Tibial artery (tissue), 1 donor: ENCODE measurements around the genes OTUD3, PLA2G2F, UBXN10 and FAM43B.

DNA sequence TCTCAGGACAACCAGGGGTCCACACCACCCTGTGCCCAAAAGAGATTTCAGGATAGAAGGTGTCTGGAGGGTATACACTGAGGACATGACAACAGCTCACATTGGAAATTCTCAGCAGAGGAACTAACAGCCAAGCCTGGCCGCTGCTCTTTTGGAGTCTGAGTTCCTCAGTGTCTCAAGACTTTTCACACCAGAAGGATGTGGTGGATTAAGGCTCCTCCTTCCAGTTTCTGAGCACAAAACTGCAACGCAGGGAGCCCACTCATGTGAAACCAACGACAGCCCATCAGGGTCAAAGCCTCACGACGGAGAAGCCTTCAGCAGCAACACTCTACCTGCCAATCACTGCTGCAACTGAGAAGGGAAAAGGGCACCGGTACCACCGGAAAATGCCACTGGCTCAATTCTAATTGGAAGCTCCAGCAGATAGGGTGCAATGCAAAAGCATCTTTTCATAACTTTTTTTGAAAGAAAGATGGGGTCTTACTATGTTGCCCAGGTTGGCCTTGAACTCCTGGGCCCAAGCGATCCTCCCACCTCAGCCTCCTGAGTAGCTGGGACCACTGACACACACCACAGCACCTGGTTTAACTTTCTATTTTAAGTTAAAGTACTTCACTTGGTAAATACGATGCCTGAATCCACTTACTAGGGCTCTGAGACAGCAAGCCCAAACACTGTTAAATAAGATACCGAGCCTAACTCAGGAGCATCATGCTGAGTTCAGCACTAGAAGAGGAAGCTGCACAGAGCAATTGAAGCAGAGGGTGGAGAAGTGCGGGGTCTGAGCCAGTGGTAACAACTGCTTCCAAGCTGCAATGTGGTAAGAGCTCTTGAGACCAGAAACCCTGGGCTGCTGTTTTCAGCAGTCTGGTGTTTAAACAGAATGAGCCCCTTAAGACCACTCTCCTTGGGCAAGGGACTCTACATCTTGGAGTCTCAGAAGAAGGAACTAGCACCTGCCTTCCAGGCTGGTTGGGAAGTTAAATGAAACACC lies 7.7 kb downstream of the CAPZB start:
- PRO-cap = no peak

DNA sequence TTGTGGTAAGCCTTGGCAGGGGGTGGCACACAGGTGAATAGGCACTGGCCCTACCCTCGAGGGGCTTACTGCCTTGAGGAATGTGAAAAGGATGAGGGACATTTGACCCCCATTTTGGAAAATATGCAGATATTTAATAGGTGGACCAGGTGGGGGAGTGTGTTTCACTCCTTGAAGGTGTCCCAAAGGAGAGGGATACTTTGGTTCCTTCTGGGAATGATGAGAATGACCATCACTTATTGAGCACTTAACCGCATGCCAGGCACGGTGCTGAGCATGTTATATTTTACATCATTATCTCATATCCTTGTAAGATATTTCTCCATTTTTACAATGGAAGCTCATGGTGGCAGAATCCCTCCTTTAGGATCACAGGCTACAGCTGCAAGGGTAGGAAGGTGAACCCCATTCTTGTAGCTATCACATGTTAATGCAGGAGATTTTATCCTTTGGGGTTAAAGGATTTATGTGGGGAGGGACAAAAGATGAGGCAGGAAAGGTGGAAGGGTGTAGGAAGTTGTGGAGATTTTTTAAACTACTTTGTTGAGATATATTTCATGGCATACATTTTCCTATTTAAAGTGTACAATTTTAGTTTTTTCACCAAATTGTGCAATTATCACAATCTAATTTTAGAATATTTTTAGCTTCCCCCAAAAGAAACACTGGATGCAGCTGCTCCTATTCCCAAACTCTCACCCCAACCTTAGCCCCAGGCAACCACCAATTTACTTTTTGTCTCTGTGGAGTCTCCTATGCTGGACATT lies 8.1 kb downstream of the MICOS10 start:
- PRO-cap = no peak

GRCh38 chr1:19605690-19606383 lies 9.1 kb downstream of the MICOS10 start:
- PRO-cap = no peak

- PRO-cap = no peak
Observed at GRCh38 chr1:19642969-19643452, 1.1 kb upstream of the NBL1 start.

GRCh38 chr1:19643926-19644057 lies 319 bp upstream of the NBL1 start:
- PRO-cap = no peak

DNA sequence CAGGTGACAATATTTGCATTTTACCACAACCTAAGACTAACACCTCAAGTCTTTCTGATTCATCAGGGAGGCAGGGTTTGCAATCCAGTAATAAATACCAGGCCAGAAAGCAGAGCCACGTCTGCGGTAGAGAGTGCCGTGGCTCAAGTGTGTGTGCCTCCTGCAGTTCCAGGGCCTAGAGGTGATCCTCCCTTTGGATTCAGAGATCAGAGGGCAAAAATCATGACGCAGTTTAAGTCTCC lies 34.9 kb downstream of the TMCO4 start:
- PRO-cap = no peak

GRCh38 chr1:19877887-19878647 lies 4.1 kb upstream of the OTUD3 start:
- PRO-cap = no peak

DNA sequence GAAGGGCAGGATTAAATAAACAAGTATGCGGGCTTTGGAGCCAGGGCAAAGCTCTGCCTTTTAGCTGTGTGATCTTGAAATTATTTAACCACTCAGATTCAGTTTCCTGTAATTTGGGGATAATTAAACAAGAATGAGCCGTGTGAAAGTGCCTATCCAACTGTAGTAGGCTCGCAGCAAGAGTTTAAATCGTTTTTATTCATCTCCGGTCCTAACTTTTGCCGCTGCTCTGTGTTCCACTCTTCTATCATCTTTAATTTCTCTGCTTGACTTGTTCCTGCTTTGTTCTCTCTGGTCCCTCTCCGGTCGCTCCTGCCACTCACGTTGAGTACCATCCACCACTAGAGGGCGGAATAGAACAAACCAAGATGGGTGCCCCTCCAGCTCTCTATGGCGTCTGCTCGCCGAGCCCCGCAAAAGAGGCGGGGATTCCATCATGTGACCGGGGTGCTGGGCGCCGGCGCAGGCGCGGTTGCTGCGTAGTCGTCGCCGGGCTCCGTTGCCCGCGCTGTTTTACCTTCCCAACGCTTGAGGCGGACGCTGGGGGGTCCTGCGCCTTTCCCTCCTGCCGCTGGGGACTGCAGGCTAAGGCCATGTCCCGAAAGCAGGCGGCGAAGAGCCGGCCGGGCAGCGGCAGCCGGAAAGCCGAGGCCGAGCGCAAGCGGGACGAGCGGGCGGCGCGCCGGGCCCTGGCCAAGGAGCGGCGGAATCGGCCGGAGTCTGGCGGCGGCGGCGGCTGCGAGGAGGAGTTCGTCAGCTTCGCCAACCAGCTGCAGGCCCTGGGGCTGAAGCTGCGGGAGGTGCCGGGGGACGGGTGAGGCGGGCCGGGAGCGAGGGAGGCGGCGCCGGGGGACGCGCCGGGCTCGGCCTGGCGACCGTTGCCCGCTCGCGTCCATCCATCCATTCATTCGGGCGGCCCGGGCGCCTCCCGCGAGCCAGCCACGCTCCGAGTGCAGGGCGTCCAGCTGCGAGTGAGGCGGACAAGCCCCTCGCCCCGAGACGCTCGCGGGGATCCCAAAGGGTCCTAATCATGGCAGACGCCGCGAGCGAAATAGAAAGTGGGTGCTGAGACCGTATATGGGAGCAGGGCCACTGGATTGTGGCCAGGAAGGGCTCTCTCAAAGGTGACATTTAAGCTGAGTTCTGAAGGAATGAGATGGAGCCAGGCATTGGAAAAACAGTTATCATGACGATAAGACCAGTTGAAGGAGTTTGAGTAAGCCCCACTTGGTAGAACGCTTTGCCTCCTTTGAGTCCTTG lies at the start of gene OTUD3:
OTUD3 (plus strand) TSS at position 475 of the 1,260 bp plus-strand sequence.
- PRO-cap = unidirectional peak, plus-strand start at position 445 of the sequence; unidirectional peak, minus-strand start at position 711 of the sequence

GRCh38 chr1:19904626-19905260 lies 18.7 kb downstream of the PLA2G2E start:
- PRO-cap = no peak

GRCh38 chr1:19977923-19978195 lies 1.6 kb downstream of the PLA2G2A start:
- PRO-cap = no peak

DNA sequence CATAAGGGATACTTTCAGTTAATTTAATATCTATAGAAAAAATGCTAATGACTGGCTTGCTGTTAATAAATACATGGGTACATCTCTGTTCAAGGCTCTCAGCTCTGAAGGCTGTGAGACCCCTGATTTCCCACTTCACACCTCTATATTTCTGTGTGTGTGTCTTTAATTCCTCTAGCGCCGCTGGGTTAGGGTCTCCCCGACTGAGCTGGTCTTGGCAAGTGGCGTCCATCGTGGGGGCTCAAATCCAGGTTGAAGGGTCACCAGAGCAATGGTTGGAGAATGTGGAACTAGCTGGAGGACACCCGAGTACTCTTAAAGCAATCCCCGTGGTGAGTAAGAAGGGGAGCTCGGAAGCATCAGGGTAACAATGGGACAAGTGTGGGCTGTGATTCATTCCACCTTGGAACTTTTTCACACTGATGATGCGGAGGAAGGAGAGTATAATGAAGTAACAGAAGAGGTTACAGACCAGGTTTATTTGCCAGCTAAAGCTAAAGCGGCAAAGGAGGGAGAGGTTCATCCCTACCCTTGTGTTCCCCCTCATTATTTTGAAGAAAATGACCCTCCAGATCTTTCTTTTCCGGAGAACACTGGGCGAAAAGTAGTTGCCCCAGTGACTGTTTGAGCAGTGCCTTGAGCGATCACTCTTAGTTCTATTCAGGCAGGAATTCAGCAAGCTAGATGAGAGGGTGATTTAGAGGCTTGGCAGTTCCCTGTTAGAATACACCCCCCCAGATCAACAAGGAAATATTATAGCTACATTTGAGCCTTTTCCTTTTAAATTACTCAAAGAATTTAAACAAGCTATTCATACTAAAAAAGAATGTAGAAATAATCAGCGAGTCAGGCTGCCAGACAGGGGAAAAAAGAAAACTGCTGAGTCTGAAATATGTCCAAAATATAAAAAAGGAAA lies 18.5 kb upstream of the PLA2G2A start:
- PRO-cap = no peak

- PRO-cap = no peak
Observed at GRCh38 chr1:20008606-20008967, 29.2 kb upstream of the PLA2G2A start.

- PRO-cap = no peak
Observed at GRCh38 chr1:20139055-20139448, at the start of gene PLA2G2F. Gene PLA2G2F (plus strand): TSS chr1:20139323.

DNA sequence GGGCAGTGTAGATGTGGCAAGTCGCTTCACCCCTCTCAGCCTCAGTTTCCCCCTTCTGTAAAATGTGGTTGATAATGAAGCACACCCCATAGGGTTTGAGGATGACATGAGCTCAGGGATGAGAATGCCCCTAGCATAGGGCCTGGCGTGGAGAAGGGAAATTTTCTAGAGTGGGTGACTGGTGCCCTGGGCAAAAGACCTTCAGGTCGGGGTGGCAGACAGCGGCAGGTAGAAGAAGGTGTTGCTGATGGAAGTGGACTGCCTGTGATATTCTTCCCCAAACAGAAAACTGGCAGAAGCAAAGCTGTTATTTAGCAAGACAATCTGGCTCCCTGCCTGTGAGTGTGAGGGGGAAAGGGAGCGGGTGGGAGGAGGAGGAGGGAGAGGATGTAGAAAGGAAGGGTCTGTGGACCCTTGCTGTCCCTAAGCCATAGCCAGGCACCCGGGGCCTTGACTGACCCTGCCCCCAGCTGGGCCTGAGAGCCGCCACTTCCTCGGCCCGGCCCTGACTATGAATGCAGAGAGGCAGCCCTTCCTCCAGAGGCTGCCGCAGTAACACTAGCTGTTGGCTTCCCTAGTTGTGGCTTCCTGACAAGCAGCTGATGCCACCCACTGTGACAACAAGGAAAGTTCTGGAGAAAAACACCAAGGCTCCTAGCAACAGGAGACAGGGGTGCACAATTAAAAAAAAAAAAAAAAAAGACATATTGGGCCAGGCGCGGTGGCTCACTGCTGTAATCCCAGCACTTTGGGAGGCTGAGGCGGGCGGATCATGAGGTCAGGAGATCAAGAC lies 13.8 kb downstream of the PLA2G2F start:
- PRO-cap = no peak

DNA sequence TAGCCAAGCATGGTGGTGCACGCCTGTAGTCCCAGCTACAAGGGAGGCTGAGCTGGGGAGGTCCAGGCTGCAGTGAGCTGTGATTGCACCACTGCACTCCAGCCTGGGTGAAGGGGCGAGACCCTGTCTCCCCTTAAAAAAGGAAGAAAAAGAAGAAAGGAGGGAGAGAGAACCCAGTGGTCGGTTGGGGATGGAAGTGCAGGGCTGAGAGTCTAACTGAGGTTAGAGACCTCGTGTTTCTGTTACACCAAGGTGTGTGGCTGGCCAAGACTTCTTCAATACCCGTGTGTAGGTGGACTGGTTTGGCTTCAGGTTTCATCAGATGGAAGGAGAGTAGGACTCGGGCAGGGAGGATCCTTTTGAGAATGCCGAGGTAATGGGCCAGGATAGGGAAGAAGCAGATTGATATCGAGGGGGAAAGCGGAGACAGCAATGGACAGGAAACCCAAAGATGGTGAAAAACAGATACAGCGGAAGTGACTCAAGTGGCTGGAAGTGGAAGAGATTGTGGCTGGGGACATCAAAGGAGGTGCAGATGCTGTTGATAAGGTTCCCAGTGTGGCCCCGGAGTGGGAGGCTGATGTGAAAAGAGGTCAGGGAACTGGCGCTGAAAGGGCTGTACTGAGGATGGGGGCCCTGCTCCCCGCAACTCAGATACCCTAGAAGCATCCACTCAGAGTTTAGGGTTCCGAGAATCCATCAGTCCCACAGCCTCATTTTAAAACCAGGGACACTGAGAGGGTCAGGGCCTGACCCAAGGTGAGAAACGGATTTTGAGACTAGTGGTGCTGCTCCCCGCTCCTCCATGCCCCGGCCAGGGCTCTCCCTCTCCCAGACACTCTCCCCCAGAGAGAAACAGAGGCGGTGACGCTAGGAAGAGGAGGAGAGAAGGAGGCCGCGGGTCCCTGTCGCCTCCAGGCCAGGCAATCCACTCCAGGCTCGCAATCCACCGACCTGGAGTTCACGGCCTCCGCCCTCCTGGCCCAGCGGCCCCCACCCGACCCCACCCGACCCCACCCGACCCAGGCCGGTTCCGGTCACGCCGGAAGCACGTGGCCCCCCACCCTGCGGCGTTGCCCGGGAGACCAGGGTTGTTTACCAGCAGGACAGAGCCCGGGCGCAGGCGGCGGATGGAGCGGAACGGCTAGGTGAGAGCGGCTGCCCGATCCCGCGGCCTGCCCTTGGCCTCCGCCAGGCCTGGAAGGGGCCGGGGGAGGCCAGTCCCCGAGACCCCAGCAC lies at the start of gene UBXN10:
UBXN10 (plus strand) TSS at position 1,091 of the 1,239 bp plus-strand sequence.
- PRO-cap = no peak

DNA sequence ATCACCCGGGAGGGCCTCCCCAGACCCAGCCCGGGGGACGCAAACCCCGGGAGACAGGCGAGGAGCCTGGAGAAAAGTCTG lies 189 bp downstream of the UBXN10 start:
- PRO-cap = no peak

GRCh38 chr1:20302010-20302448 lies 11.4 kb downstream of the VWA5B1 start:
- PRO-cap = no peak

DNA sequence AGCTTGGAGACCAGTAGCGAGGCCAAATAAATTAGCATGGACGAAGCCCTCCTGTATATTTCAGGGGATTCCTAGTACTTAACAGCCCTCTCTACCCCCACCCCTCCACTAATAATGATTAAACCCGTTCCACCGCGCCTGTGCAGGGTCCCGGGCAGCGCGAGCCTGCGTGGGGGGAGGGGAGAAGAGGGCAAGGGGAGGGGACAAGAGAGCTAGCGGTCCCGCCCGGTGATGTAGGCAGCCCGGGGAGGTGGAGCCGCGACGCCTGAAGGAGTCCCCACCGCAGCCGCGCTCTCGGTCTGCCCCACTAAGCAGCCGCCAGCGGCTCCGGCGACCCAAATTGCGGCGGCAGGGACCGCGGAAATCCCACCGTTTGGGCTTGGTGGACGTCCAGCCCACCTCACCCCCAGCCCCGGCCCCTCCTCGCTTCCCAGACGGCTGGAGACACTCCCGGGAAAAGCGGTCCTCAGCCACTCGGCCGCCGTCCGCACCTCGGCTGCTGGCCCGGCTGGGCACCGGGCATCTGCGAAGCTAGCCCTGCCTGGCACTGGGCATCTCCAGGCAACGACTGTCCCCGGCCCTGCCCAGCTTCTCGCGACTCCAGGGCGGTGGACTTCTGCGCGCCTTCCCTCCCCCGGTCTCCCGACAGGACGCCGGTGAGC lies at the start of gene FAM43B:
FAM43B (plus strand) TSS at position 297 of the 662 bp plus-strand sequence.
- PRO-cap = unidirectional peak, plus-strand start at position 255 of the sequence

- PRO-cap = no peak
Observed at GRCh38 chr1:20597513-20598258, 8.8 kb downstream of the CDA start.

DNA sequence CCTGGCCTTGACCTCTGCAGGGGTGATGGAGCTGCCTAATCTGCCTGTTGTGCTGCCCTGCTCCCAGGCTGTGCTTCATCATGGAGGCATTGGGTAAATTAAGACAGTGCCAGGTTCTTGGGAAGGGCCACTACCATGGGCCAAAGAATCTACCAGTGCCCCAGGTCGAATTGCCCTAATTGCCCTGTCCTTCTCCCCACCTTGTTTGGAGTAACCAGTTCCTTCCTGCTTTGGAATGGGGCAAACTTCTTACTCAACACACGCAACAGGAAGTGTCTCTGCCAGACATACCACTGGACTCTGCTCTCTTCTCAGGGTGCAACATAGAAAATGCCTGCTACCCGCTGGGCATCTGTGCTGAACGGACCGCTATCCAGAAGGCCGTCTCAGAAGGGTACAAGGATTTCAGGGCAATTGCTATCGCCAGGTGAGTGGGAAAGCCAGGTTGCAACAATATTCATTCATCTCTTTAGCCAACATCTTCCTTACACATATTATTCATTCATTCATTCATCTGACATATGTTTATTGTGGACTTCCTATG lies 15.8 kb downstream of the CDA start:
- PRO-cap = no peak